IMR-90 (cell line): ENCODE measurements around a stretch of chr7.

DNA sequence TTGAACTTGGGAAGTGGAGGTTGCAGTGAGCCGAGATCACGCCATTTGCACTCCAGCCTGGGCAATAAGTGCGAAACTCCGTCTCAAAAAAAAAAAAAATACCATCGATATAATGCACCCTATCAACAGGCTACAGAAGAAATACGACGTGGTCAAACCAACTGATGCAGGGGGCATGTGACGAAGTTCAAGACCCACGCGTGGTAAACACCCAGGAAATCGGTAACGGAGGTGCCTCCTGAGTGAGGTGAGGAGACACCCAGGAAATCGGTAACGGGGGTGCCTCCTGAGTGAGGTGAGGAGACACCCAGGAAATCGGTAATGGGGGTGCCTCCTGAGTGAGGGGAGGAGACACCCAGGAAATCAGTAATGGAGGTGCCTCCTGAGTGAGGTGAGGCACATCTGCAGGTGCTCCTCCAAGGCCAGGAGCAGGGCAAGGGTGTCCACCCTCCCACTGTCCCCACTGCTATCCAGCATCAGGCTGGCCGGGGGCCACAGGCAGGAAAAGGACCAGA lies 10.8 kb upstream of the GPR146 start:
- RRBS: no CpG with 5 or more reads among the region's 16 CpGs
CAGE:
- cytosol, long polyA plus RNA: no peak
- long polyA plus RNA: no peak
- nucleus, long polyA plus RNA: no peak

- RRBS: no CpG with 5 or more reads among the region's 20 CpGs
CAGE:
- cytosol, long polyA plus RNA: no peak
- long polyA plus RNA: no peak
- nucleus, long polyA plus RNA: no peak
Measured at GRCh38 chr7:1078878-1079423, 9.0 kb upstream of the GPER1 start.

DNA sequence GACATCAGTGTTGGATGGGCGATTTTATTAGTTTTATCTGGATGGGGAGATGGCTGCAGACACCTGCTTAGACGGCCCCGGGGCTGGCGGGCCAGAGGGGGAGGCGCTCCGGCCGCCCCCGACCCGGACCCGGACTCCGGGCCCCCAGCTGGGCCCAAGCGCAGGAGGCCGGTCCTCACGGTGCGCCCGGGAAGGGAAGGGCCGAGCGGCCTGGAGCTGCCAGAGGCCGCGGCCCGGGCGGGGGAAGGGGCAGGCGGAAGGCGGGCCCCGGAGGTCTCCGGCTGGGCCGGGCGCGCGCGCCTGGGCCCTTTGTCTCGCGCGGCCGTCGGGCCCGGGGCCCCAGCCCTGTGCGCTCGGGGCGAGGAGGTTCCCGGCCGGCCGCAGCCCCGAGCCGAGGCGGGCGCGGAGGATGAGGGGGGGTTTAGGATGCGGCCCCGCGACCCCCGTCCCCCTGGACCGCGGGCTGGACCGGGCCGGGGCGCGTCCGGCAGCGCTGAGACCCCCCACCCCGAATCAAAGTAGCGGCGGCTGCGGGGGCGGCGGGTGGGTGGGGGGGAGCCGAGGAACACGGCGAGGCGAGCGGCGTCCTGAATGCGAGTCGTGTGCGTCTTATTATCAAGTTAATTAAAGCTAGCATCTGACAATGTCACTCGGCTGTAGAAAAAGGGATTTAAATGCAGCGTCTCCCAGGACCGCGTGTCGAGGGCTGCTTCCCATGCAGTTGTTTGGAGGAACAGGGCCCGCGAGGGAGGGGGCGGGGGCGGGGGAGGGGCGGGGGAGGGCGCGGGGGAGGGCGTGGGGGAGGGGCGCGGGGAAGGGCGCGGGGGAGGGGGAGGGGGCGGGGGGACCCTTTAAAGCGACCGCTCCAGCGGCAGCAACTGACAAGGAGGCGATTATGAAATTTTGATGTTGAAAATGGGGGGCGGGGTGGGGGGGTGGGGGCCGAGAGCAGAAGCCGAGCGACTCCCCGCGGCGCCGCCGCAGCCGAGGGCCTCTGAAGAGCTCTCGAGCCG lies 2.9 kb upstream of the UNCX start:
- RRBS: 3% methylated on average over 27 of the region's 109 CpGs
CAGE:
- cytosol, long polyA plus RNA: no peak
- long polyA plus RNA: no peak
- nucleus, long polyA plus RNA: no peak

DNA sequence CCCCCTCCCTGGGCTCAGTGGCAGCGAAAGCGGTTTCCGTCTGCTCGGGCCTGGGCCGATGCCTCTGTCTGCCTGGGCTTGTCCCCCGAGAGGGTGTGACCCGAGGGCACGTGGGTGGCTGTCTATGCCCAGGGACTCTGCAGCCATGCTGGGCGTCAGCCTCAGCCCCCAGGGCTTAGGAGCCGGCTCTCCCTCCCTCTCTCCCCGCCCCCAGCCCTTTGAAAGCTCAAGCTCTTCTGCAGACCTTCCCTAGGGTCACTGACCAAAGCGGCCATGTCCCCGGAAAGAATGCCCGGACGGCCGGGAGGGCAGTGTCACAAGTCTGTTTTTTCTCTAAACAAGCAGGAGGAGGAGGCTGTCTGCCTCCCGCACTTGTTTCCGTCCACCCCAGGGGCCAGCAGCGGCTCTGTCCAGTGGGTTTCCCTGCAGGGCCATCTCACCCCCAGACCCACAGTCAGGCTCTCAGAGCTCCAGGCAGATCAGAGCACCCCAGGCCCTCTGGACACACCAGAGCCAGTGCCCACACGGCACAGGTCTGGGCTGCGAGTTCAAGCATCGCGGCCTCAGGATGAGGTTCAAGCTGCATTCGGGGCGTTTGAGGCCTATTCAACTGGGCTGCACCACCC lies 6.9 kb downstream of the MICALL2 start:
- RRBS: 61% methylated on average over 2 of the region's 25 CpGs
CAGE:
- cytosol, long polyA plus RNA: no peak
- long polyA plus RNA: no peak
- nucleus, long polyA plus RNA: no peak

GRCh38 chr7:1467101-1467997 lies 8.1 kb upstream of the MICALL2 start:
- RRBS: 69% methylated on average over 1 of the region's 27 CpGs
CAGE:
- cytosol, long polyA plus RNA: no peak
- long polyA plus RNA: no peak
- nucleus, long polyA plus RNA: no peak

DNA sequence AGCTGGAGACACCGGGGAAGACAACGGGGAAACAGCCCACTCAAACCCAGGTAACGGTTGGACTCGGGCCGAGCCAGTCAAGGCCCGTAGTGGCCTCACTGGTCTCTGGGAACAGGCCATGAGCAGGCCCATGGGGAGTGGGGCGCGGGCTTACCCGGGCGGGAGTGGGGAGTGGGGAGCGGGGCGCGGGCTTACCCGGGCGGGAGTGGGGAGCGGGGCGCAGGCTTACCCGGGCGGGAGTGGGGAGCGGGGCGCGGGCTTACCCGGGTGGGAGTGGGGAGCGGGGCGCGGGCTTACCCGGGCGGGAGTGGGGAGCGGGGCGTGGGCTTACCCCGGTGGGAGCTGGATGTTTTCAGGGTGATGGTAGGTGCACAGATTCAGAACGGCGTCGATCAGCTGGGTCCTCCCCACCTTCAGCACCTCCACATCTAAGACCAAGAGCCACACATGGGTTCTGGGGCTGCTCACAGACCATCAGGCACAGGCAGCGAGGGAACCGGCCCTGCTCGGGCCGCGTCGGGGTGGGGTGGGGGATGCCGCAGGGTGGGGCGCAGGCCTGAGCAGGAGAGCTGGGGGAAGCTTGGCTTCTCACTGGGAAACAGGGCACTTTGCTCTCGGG lies 11.4 kb downstream of the INTS1 start:
- RRBS: 80% methylated on average over 3 of the region's 43 CpGs
CAGE:
- cytosol, long polyA plus RNA: no peak
- long polyA plus RNA: no peak
- nucleus, long polyA plus RNA: no peak

GRCh38 chr7:1535325-1536490 lies 5.2 kb downstream of the MAFK start:
- RRBS: 100% methylated on average over 2 of the region's 48 CpGs
CAGE:
- cytosol, long polyA plus RNA: no peak
- long polyA plus RNA: no peak
- nucleus, long polyA plus RNA: no peak

GRCh38 chr7:1537867-1538978 lies 7.7 kb downstream of the MAFK start:
- RRBS: 21% methylated on average over 6 of the region's 65 CpGs
CAGE:
- cytosol, long polyA plus RNA: no peak
- long polyA plus RNA: no peak
- nucleus, long polyA plus RNA: no peak

- RRBS: no CpG with 5 or more reads among the region's 10 CpGs
CAGE:
- cytosol, long polyA plus RNA: no peak
- long polyA plus RNA: no peak
- nucleus, long polyA plus RNA: no peak
Measured at GRCh38 chr7:1541911-1542190, 11.3 kb downstream of the MAFK start.

DNA sequence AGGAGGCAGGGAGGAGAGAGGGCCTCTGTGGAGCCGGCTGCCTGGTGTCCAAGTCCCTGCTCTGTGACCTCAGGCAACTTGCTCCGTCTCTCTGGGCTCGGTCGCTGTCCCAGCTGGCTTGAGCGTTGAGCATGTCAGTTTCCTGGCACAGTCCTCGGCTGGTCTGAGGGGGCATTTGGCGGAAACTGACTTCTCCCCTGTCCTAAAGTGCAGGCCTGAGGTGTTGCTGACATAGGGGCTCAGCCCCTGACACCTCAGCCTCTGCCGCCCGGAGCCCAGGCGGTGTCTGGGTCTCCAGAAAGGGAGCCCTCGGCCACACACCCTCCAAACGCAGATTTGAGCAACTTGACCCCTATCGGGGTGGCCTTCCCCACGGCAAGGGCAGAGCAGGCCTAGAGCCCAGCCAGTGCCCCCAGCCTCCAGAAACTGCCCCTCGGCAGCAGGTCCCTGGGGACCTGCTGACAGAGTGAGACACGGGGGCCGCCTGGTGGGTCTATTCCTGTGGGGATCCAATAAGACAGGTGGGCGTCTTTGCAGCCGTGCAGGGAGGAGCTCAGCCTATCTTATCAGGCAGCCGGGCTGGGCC lies 11.2 kb downstream of the TMEM184A start:
- RRBS: 94% methylated on average over 1 of the region's 20 CpGs
CAGE:
- cytosol, long polyA plus RNA: no peak
- long polyA plus RNA: no peak
- nucleus, long polyA plus RNA: no peak

DNA sequence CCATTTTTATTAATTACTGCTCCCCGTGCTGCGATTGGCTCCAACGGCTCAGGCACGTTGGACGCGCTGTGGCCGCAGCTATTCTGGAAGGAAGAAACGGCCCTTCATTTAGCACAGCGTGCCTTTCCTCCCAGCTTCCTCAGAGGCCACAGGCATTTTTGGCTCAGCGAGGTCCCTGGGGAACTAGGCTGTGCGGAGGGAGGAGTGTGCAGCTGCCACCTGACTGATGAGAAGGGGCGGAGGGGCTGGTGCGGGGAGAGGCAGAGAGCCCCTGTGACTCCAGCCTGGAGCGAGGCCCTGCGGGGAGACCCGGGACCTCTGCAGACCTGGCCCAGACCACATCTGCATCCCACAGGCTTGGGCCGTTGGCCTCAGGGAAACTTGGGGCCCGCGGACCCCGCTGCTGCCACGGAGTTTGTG lies 22.8 kb upstream of the ELFN1 start:
- RRBS: no CpG with 5 or more reads among the region's 21 CpGs
CAGE:
- cytosol, long polyA plus RNA: no peak
- long polyA plus RNA: no peak
- nucleus, long polyA plus RNA: no peak

DNA sequence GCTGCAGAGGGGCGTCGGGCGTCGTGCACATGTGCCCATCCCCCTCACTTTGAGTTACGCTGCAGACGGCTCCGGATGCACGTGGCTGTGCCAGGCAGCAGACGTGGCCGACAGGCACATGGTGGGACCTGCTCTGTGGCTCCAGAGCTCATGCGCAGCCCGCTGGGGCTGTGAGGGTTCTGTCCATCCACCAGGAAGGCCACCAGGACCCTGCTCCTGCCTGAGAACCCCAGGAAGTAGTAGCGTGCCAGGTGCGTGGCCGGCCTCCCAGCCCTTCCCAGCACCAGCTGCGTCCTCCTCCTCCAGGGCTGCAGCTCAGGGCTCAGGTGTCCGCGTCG lies 24.9 kb downstream of the ELFN1 start:
- RRBS: no CpG with 5 or more reads among the region's 19 CpGs
CAGE:
- cytosol, long polyA plus RNA: no peak
- long polyA plus RNA: no peak
- nucleus, long polyA plus RNA: no peak

- RRBS: 84% methylated on average over 5 of the region's 23 CpGs
CAGE:
- cytosol, long polyA plus RNA: no peak
- long polyA plus RNA: no peak
- nucleus, long polyA plus RNA: no peak
Measured at GRCh38 chr7:1741917-1742461, 71.9 kb downstream of the ELFN1 start.

DNA sequence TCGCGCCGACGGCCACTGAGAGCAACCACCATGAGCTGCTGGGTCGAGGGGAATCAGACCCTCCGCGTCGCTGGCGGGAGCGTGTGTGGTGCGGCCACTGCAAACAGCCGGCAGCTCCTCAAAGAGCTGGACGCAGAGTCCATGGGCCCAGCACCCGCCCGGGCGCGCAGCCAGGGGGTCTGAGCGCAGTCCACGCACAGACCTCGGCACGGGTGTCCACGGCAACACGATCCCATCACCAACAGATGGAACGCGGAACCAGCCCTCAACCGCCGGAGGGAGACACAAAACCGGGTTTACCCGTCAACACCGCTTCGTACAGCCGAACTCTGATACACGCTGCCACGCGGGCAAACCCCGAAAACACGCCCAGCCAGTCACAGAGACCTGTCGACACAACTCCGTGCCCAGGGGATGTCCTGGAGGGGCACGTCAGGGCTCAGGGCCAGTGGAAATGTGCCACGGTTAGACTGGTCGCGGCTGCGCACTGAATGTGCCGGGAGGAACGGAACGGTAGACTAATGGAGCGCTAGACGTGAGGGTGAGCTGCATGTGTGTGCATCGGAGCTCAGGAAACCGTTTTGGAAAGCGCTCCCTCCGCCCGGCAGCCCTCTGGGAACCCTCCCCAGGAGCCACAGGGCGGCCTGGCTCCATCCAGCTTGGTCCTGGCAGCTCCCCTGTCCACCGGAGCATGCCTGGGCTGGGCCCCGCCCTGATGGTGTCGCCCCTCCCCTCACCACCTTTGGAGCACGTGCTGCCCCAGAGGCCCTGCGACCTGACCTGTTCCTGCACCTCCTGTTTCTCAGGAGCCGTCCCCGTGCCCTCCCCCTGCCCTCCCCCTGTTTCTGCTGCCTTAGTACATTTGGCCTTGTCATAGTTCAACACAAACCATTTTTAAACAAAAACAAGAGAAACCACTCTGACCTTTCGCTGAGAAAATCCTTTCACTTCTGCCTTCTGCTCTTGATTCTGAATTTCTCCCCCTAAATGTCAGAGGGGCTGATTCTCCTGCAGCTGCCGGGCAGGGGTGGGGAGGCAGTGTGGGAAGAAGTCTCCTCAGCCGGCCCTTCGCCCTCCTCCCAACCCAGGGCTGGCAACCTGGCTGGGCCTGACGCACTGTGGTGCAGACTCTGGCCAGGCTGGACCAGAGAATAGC lies 147.5 kb downstream of the ELFN1 start:
- RRBS: 95% methylated on average over 4 of the region's 67 CpGs
CAGE:
- cytosol, long polyA plus RNA: no peak
- long polyA plus RNA: no peak
- nucleus, long polyA plus RNA: no peak

GRCh38 chr7:1916024-1916634 lies 246.1 kb downstream of the ELFN1 start:
- RRBS: no CpG with 5 or more reads among the region's 28 CpGs
CAGE:
- cytosol, long polyA plus RNA: no peak
- long polyA plus RNA: no peak
- nucleus, long polyA plus RNA: no peak

DNA sequence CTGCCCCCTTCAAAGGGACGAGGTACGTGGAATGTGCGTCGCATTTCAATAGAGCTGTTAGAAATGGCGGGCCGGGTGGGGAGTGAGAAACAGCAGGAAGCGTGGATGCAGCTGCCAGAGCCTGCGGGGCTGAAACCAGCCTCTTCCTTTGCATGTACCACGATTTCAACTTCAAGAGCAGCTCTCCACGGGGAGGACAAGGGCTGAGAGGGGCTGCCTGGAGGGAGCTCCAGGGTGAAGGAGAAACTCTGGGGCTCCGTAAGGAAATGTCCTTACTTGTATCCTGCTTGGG lies 274.2 kb downstream of the ELFN1 start:
- RRBS: no CpG with 5 or more reads among the region's 11 CpGs
CAGE:
- cytosol, long polyA plus RNA: no peak
- long polyA plus RNA: no peak
- nucleus, long polyA plus RNA: no peak

- RRBS: 93% methylated on average over 10 of the region's 27 CpGs
CAGE:
- cytosol, long polyA plus RNA: no peak
- long polyA plus RNA: no peak
- nucleus, long polyA plus RNA: no peak
Measured at GRCh38 chr7:2008872-2009621, 223.7 kb downstream of the MAD1L1 start.

GRCh38 chr7:2118689-2119427 lies 113.9 kb downstream of the MAD1L1 start:
- RRBS: no CpG with 5 or more reads among the region's 29 CpGs
CAGE:
- cytosol, long polyA plus RNA: no peak
- long polyA plus RNA: no peak
- nucleus, long polyA plus RNA: no peak

- RRBS: no CpG with 5 or more reads among the region's 20 CpGs
CAGE:
- cytosol, long polyA plus RNA: no peak
- long polyA plus RNA: no peak
- nucleus, long polyA plus RNA: no peak
Measured at GRCh38 chr7:2225399-2225969, 7.3 kb downstream of the MAD1L1 start.

DNA sequence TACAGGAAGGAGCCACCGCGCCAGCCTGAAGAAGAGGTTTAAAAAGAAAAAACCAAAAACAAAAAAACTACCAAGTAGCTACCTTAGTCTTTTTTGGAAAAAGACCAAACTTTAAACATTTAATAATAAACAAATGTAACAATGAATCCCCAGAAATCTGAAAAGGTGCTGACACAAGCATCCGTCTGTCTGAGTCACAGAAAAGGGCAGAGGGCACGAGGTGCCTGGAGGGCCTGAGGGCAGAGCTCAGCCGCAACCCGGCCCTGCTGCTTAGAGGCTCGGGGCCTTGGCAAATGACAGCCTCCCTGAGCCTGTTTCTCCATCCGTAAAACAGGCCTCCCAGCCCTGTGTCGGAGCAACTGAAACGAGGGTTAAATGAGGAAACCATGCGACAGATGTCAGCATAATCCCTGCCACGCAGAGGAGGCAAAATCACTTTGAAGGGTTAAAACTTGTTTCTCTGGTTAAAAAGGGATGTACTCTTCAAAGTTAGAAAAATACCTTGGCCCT lies 24.8 kb downstream of the NUDT1 start:
- RRBS: no CpG with 5 or more reads among the region's 12 CpGs
CAGE:
- cytosol, long polyA plus RNA: no peak
- long polyA plus RNA: no peak
- nucleus, long polyA plus RNA: no peak